ENCODE measurements around a stretch of chr1.

DNA sequence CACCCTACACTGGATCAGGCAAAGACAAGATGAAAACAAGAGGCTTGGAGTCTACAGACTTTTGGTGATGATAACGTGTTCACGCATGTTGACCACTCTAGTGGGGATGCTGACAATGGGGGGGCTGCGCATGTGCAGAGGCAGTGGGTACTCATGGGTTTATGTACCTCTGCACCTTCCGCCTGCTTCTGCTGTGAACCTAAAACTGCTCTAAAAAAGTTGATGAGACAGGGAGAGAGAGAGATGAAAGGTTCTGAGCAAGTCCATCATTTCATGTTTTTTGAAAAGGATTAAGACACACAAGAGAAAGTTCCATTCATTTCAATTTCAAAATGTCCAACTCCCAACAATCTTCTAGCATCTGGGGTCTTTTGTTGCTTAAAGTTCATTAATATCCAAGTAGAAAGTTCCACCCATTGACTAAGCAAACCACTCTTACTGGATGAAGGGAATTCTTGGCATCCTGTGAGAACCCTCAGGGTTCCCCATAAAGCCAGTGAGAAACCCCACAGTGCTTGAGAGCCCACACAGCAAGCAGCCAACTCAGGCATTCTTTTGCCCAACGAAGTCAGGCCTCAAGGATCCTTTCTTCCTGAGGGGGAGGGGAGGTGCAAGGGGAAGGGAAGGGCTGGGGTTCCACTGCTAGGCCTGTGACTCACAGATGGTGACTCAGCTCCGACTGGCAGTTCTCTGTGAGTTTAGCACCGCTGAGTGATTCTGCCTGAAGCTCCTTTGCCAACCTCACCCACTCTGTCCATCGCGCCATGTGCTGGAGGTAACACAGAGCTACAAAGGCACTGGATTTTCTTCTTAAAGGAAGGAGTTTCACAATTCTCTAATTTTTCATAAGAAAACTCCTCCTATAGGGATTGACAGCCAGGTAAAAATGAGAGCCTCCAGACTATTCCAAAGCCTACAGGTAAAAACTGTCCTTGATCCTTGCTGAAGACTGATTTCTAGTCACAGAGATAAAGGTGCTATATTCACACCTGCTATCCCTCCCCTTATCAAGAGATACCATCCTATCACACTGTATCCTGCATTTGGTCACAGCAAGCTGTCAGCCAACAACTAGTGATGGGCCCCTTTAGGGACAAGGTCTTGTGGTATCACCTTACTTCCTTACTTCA is 5.0 kb downstream of the ENO1 start:
- PRO-cap, result no peak

DNA sequence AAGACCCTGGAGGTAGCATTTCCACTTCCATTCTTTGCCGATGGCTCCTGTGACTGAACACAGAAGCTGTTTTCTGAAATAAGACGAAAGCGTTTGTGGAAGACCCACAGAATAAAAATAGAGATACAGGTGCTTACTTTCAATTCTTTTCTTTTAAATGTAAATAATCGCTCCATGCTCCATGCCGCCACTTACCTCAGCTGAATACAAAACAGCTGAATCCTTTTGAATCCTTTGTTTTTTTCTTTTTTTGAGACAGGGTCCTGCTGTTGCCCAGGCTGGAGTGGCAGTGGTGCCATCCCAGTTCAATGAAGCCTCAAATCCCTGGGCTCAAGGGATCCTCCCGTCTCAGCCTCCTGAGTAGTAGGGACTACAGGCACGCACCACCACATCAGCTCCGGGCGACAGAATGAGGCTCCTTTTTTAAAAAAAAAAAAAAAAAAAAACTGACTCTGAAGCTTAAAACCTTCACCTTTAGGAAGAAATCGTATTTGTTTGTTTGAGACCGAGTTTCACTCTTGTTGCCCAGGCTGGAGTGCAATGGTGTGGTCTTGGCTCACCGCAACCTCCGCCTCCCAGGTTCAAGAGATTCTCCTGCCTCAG is 26.1 kb downstream of the GPR157 start:
- PRO-cap, result no peak

- PRO-cap, result no peak
These were observed 3.4 kb downstream of the H6PD start for GRCh38 chr1:9237727-9238563.

DNA sequence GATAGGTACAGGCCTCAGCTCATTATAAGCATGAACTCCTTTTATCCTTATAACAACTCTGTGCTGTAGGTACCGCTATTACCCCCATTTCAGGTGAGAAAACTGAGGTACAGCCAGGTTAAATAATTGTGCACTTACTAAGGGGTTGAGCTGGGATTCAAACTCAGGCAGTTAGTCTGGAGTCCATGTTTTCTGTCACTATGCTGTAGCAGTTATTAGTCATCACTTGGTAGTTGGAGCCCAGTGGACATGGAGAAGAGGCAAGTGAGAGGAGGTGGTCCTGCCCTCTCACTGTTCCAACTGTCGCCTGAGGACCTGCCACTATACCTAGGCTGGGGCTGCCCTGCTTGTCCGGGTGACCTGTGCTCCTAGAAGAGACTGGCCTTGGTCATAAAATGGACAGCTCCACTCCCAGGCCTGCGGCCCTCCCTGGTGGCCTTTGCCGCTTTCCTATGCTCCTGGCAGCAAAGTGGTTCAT is 9.7 kb downstream of the H6PD start:
- PRO-cap, result no peak

GRCh38 chr1:9263816-9264481 is 28.7 kb upstream of the SPSB1 start:
- PRO-cap, result no peak

- PRO-cap, result no peak
These were observed 11.4 kb downstream of the SPSB1 start for GRCh38 chr1:9304071-9304496.

DNA sequence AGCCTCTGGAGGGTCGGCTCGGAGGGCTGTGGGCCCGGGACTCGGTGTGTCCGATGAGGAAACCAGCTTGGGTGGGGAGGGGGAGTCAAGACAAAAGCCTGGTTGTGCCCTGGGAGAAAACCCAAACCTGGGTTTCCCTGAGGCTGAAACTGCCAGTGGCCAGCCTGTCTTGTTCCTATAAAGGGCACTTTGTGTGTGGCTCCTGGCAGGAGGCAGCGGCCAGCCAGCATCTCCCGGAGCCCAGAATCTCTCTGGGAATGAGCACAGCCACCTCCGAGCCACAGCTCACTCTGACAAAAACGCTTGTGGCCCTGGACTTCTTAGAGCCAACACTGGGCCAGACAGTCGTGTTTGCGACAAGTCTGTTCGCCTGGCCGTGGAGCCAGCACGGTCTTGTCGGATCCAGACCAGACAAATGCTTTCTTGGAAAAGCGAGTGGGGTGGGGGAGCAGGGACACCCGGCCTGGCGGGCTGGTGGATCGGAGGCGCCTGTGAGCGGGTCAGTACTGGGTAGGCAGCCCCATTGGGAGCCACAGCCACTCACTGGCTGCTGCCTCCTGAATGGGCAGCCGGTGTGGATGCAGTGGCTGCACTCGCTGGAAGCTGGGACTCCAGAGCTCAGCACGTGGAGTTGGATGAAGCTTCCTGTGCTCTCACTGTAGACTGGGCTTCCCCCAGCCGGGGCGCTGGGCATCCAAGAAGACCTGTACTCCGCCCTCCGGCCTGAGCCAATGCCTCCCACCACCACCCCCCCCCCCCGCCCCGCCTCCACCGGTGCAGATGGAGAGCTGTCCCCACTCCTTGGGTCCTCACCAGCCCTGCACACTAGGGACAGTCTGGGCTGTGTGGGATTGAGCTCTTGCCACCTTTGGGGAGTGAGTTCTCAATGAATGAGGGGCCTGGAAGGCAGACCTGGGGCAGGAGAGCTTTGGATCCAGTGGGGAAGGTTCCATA is 32.1 kb downstream of the SPSB1 start:
- PRO-cap, result no peak

- PRO-cap, result no peak
These were observed 107.2 kb downstream of the SPSB1 start for GRCh38 chr1:9399823-9400311.

DNA sequence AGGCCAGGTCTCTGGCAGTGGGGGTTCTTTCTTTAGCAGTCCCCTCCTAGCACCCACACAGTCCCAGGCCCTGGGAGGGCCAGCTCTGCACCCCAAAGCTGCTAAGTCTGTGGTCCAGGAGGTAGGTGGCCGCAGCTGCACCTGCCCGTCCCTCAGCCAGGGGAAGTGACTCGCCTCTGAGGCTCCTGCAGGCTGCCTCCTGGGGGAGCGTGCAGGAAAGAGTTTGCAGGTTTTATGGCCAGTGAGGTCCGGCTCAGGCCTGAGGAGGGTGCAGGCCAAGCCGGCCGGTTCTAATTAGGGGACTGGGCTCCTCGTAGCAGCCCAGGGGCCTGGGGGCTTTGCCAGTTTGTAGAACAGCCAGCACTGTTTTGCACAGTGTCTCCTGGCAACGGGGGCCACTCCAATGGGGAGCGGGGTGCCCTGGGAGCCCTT is 107.9 kb downstream of the SPSB1 start:
- PRO-cap, result no peak

- PRO-cap, result no peak
These were observed 120.6 kb downstream of the SPSB1 start for GRCh38 chr1:9413026-9413948.

DNA sequence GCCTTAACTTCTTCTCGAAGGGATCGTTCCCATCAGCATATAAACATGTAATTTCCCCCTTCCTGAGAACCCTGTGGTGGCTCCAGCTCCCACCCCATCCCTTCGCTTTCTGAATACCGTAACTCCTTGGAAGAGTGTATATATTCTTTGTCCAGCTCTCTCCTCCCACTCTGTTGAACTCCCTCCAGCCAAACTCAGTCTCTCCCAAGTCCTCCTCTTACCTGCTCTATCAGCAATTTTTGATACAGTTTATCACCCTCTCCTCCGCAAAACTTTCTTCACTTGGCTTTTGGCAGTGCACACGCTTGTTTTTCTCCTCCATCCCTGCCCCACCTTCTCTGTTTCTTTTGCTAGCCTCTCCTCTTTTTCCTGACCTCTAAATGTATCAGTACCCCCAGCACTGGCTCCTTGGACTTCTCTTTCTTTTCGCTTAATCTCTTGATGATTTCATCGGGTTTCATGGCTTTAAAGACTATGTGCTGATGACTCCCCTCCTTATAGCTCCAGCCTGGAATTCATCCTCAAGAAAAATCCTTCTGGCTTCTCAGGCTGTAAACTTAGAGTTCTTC is 109.8 kb upstream of the SLC25A33 start:
- PRO-cap, result unidirectional peak, minus-strand start at position 111 of the sequence

GRCh38 chr1:9455527-9456184 is 83.6 kb upstream of the SLC25A33 start:
- PRO-cap, result no peak

- PRO-cap, result unidirectional peak, plus-strand start at chr1:9495446
These were observed 44.3 kb upstream of the SLC25A33 start for GRCh38 chr1:9494760-9495591.

GRCh38 chr1:9751355-9751863 is 72.4 kb downstream of the CLSTN1 start:
- PRO-cap, result no peak

- PRO-cap, result unidirectional peak, plus-strand start at chr1:9909426
These were observed 966 bp downstream of the CTNNBIP1 start for GRCh38 chr1:9908743-9909863.

GRCh38 chr1:9961085-9961726 is 17.9 kb downstream of the NMNAT1 start:
- PRO-cap, result no peak

DNA sequence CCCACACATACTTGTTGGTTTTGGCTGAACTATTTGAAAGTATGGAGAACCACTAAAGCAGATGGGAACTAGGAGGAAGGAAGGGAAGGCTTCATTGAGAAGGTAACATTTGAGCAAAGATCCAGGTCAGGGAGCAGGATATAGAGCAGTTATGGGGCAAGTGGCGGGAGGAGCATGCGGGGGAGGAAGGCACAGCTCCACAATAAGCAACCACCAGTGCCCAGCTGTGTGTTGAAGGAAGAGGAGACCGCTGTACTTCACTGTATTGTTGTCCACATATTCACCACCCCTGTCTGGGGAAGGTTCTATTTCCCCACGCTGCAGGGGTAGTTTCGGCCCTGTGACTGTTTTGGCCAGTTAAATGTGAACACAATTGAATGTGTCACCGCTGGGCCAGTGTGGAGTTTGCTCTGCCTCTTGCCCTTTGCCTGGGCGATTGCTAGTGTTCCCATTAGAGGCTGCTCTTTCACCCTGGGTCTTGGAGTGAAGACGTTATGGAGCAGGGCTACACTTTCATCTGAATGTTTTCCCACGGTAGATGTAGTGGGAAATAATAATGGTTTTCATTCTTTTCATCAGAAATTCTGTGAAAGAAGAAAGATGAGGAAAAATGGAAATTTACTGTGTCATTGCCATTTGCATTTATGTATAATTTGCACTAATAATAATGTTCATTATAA is 32.6 kb downstream of the UBE4B start:
- PRO-cap, result no peak

DNA sequence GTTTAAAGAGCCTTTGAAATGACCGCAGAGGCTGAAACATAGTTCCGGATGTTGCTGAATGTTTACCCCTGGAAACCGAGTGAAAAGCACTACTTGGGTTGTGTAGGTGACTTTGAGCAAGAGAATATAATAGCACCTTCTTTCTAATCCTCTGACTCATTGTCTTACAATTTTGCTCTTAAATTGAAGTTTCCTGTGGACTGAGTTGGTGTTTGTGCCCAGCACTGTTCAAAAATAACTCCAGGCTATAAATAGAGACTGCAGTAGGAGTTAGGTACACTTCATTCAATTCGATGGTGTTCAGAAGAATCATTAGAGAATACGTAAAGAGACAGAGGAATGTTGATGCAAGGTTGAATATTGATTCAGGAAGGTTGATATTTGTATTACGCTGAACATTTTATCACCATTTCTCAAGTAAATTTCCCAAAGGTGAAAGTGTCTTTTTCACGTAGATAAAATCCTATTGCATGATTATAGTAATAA is 75.6 kb downstream of the UBE4B start:
- PRO-cap, result no peak

DNA sequence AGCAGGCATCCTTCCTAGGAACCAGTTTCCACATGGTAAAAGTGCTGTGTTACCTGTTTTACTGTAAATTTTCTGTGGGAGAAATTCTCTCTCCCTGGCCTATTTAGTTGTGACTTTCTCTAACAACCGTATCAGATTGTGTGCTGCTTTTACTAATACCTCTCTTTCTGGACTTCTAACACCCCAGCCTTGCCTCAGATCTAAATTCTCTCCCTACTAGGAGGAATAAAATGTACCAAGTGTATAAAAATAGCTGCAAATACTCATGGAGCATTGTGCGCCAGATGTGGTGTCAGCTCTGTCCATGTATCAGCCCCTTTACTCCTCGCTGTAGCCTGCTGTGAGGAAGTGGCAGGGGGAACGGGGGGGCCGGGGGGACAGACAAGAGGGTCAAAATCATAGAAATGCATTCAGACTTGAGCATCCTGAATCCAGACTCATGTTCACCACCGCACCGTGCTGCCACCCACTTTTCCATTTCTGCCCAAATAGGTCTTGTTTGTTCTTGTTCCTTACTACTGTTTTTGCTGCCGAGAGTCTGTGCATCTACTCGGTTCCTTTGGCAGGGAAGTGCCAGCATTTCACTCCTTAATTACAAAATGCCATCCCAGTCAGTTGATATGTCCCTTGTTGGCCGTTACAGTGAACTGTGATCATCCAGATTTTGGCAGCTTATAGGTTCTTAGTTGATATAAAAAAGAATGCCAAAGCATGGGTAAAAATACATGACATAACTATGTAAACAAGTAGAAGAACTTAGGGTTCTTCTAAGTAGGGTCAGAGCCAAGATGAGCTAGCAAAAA is 76.3 kb downstream of the UBE4B start:
- PRO-cap, result no peak

- PRO-cap, result no peak
These were observed 29.9 kb upstream of the KIF1B start for GRCh38 chr1:10180421-10180869.

All from penis (tissue), 1 donor.